Retinal pigment epithelial cell (primary cell): ENCODE measurements around a stretch of chr16.

DNA sequence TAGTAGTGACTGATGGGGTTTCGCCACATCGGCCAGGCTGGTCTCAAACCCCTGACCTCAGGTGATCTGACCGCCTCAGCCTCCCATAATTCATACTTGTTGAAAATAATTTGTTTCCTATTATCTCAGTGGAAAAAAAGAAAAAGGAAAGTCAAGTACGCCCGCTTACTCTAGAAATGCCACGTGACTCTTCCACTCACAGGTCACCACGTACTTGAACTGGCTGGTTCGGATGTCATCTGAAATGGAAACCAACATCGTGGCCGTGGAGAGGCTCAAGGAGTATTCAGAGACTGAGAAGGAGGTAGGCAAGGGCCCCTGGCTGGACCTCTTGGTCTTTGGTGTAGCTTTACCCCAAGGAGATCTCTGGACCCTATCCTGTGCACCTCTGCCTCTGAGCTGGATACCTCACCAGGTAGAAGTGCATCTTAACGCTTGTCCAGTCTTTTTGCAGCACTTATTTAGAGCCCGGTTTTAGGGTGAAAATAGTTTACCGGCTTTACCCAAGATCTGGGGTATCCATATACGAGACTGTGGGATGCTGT, 97.6 kb downstream of the ABCC6 start:
- RRBS: no CpG with 5 or more reads among the region's 14 CpGs

- RRBS: no CpG with 5 or more reads among the region's 5 CpGs
Measured at GRCh38 chr16:16159241-16159736, 64.0 kb downstream of the ABCC6 start.

DNA sequence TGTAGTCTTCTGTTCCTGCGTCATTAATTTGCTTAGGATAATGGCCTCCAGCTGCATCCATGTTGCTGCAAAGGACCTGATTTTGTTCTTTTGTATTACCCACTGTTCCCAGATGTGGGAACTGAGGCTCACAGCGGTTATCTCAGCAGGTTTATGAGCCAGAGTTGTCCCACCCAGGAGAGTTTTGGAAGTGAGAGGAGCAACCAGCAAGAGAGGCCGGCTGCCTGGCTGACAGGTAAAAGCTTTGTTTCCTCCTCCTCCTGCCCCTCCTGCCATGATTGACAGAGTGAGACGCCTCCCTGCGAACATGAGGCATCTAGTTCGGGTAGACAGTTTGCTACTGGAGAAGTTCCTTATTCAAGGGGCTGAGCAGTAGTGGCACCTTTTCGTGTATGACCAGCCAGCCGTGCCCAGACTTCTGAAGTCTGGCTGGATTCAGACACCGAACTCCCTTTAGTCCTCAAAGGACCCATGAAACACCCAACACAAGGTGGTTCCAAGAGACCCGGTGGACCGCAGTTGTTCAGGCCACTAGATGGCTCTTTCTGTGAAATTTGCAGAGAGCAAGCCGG, 192.9 kb downstream of the XYLT1 start:
- RRBS: 24% methylated on average over 3 of the region's 12 CpGs

DNA sequence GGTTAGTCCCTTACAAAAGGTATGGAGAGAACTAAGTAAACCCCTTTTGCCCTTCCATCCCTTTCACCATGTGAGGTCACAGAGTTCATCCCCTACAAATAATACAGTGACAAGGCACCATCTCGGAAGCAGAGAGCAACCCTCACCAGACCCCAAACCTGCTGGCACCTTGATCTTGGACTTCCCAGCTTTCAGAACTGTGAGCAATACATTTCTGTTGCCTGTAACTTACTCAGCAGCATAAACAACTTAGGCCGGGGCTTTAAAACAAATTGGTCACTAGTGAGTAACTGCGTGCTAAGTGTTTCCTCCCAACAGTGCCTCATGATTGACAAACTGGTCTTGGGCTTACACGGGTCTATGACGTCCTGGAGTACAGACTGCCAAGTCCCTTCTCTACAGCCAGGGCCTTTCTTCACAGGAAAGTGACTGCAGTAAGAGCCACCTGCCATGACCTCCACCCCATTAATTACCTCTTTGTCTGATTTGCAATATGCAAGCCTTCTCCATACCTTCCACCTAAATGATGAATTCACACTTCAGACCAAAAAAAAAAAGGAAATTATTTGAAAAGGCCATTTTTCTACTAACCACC, 136.7 kb downstream of the XYLT1 start:
- RRBS: no CpG with 5 or more reads among the region's 5 CpGs

GRCh38 chr16:17370255-17370784, 100.4 kb downstream of the XYLT1 start:
- RRBS: no CpG with 5 or more reads among the region's 13 CpGs

GRCh38 chr16:17375302-17376154, 95.2 kb downstream of the XYLT1 start:
- RRBS: 77% methylated on average over 3 of the region's 16 CpGs

DNA sequence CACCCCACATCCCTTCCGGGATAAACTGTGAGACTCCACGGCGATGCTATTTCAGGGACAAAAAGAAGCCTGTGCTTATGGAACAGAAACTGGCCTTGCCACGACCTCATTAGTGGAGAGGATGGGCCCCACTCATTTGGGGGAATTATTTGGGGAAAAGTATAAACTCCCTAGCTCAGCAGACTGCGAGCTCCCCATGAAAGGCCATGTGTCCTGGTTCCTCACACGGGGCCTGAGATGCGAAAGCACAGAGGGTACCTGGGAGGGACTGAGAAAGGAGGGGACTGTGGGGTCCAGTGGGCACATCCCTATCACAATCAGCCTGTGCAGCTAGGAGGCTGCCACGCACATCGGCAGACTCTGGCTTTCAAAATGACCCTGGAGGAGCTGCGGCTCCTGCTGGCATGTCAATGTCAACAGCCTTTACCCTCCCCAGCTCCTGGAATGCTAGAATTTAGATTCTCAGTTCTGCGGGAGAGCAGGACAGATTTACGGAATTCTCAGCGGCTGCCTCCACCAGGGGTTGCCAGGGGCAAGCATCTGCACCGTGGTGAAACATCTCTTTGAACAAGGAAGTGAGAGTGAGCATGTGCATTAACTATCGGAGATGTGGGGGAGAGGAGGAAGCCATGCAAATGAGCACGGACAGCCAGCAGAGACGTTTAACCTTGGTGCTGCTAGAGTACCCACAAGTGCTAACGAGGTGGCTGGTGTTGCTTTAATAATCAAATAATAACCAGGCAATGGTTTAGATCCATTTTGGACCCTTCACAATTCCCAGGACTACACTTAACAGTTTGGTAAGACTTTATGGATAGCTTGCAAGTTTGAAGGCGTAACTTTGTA, 54.3 kb downstream of the XYLT1 start:
- RRBS: no CpG with 5 or more reads among the region's 19 CpGs

- RRBS: no CpG with 5 or more reads among the region's 35 CpGs
Measured at GRCh38 chr16:18570945-18571419, 9.1 kb upstream of the NOMO2 start.

GRCh38 chr16:18787930-18788660, 2.0 kb downstream of the RPS15A start:
- RRBS: no CpG with 5 or more reads among the region's 9 CpGs

- RRBS: no CpG with 5 or more reads among the region's 5 CpGs
Measured at GRCh38 chr16:18791243-18791595, 1.1 kb upstream of the RPS15A start.

DNA sequence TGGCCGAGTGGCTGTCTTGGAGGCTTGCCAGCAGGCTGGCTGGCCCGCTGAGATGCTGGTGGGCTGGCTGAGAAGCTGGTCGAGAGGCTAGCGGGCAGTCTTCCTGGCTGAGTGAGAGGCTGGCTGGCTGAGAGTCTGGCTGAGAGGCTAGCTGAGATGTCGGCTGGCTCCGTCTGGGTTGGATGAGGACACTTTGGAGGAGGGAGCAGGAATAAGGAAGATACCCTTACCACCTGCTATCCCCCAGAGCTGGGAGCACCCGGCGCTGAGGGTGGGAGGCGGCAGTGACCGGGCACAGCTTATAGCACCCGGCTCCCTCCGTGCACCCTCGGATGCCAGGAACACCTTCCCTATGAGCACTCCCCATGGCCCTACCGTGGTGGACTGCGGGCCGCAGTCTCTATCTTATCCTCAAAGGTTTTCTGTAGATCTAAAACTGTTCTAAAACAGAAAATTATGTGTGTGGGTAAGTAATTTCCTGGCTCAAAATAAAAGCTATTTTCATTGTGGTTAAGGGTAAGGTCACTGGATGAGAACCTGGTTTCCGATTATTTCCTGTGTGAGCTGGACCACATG, 34.5 kb upstream of the TMC5 start:
- RRBS: no CpG with 5 or more reads among the region's 17 CpGs

DNA sequence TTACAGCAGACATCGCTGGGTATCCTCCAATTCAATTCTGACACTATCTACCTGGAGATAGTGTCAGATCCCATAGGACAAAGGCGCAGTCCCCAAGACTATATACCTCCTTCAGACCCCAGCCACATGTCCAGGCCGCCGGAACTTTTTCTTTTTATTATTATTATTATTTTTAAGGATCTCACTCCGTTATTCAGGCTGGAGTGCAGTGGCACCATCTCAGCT, 33.9 kb downstream of the TMC5 start:
- RRBS: no CpG with 5 or more reads among the region's 5 CpGs

DNA sequence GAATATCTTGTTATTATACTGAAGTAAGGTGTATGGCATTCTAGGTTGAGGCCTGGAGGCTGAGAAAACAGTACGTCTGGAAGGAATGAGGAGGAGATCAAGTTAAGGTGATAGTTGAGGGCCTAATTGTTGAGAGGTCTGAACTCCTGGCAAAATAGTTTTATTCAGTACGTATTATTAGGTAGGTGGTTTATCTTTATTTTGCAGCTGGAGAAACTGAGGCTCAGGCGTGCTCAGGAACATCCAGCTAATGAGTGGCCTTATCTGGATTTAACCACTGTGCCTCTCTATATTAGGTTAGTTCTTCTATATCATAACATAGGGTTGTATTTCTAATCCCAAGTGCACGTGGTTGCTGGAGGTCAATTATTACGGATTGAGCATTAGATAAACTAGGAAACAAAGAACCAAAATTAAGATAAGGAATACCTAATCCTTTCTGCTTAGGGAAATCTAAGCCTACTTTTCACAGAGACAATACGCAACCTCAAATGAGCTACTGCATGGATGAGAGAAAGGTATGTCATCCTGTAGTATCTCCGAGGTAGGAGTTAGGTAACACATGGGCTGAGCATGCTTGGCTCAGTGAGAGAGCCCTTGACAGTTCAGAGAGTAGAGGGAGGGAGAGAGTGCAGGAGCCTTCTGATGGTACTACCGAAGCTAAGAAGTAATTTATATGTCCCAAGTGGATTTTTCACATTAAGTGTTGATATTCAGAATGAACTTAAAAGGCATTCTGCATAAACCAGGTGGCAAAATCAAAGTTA, 59.1 kb downstream of the KNOP1 start:
- RRBS: no CpG with 5 or more reads among the region's 8 CpGs

GRCh38 chr16:19690214-19690577, 27.8 kb downstream of the KNOP1 start:
- RRBS: no CpG with 5 or more reads among the region's 4 CpGs

DNA sequence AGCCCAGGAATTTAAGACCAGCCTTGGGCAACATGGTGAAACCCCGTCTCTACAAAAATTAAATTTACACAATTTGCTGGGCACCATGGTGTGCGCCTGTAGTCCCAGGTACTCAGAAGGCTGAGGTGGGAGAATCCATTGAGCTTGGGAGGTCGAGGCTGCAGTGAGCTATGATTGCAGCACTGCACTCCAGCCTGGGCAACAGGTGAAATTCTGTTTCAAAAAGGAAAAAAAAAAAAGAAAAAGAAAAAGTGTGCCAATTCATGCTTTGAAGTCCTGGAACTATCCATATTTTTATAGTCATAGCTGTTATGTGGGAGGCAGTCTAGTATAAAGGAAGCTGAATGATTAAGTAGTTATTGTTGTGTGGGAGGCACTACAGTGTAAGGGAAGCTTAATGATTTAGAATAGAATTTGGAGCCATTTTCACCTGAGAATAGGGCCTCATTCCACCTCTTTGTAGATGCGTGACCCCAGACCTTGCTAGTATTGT, 31.5 kb downstream of the IQCK start:
- RRBS: no CpG with 5 or more reads among the region's 4 CpGs

- RRBS: no CpG with 5 or more reads among the region's 2 CpGs
Measured at GRCh38 chr16:19761371-19761699, 43.3 kb downstream of the IQCK start.

DNA sequence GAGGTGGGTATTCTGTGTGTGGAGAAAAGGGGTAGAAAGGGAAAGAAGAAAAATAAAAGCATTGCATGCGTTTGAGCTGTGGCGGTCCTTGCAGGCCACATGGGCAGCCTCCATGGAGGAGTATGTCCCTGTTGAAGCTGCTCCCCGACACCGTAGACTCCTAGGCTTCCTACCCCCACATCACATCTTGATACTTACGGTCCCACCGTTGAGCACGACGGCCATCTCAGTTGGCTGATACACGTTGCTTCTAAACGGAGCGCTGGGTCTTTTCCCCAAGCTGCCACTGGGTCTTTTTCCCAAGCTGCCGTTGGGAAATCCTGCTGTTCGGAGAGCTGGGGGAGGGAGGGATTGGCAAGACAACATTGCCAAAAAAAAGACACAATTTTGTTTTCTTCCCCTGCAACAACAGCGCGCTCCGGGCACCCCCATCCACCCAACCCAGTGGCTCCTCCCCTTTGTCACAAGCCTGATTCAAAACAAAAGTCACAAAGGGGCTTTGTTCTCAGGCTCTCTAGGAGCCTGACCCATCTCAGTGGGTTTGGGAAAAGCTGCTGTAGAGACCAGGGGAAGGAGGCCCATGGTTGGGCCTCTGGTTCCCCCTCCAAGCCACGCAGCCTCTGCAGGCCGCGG, 22.9 kb downstream of the GPRC5B start:
- RRBS: no CpG with 5 or more reads among the region's 19 CpGs

DNA sequence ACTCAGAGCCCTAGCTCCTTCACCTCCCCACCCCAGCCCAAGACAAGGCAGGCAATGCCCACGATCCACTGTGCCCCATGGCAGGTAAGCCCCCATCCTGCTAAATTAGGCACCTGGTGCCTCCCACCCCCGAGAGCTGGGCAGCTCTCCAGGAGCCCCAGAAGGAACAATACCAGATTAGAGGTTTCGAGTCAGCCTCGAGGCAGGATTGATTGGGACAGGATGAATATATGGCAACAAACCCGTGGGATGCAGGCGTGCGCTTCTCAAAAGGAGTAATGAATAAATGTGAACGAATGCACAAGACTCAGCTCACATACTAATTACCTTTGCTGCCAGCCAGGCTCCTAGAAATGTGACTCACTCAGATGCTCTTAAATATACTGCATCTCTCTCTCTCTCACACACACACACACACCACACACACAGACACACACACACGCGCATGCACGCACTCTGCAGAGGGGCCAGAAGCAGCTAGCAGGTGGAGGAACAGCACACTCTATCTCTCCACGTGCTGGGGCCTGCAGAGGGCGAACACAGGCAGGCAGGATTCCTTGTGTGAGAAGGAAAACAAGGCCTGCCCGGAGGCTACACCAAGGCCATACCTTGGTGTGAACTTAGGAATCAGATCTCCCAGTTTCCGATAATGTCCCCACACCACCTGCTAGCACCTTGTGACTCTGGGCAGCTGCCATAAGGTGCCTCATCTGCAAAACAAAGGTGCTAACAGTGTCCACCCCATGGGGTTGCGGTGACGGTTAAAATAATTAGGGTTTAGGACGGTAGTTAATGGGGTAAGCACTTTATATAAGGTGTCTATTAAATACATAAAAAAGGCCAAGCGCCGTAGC, 5.4 kb downstream of the GPRC5B start:
- RRBS: no CpG with 5 or more reads among the region's 20 CpGs

DNA sequence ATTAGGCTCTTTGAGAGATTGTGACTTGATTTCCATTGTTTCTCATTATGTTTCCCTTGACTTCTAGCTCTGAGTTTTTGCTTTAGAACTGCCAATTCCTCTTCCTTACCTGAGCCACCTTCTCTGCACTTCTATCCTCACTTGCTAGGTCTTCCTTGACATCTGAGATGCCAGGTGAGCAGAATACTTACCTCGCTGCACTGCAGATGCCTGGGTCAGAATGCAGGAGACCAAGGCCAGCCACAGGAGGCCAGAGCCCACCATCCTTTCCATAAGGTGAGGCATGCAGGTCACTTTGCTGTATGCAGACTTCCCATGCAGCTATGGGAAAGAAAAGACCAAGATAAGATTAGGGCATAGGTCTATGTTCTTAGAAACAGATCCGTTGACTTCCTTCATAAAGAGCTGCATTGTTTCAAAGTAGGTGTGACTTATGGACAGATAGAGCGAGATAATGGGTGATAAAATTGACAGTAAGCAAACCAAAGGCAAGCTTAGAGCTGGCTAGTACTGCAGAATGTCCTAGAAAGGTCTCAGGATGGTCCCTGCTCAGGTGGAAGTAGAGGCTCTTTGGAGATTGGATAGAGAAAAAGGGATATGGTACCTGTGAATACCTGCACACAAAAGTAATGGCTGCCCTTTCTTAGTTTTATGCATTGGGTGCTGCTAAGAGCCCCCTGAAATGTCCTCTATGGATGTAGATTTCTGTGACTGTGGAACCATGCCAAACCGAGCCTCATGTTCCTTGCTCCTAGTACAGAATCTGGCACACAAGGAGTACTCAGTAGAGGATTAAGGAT, 966 bp downstream of the GP2 start:
- RRBS: no CpG with 5 or more reads among the region's 4 CpGs

GRCh38 chr16:20409700-20410031, 332 bp downstream of the ACSM5 start:
- RRBS: no CpG with 5 or more reads among the region's 5 CpGs